ENCODE results near the gene TRHDE.

DNA sequence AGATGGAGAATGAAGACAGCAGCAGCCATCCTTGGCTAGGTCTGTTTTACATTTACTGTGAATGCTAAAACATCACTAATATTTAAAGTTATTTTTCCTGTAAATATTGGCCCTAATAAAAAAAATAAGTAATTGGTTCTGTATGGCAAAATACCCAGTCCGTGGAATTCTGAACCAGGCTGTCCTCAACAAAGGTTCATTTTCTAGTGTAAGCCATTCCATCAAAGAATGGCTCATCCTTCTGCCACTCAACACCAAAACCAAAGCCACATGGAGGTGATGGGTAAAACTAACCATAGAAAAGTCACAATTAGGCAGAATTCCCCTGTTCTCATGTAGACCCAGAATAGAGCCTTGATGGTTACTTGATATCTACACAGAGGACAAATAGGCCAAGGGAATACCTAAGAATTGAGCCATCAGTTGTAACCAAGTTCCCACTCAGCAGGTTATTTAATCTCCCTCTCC lies 90.9 kb downstream of the LGR5 start:
- RRBS, result no CpG with 5 or more reads among the region's 1 CpG

DNA sequence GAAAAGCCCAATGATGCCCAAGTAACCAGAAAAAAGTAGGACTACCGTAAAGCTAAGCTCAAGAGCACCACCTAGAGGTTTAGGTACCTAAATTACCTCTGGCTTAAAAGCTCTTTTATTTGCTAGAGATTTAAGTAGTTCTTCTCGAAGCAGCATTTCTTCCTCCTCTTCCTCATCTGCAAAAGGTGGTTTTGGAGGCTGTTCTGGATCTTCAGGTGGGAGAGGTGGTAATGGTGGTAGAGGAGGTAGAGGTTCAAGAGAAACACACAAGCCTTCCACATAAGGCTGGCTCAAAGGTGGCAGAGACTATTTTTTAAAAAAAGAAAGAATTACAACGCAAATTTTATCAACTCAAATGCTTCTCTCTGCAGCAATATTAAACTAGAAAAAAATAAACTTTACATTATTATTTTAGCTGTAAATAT lies 26.9 kb downstream of the ZFC3H1 start:
- RRBS, result no CpG with 5 or more reads among the region's 3 CpGs

DNA sequence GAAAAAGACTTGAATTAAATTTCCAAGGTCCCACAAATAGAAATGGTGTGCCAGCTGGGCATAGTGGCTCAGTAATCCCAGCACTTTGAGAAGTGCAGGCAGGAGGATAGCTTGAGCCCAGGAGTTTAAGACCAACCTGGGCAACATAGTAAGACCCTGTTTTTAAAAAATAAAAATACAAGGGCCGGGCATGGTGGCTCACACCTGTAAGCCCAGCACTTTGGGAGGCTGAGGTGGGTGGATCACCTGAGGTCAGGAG lies 6.5 kb downstream of the RAB21 start:
- RRBS, result no CpG with 5 or more reads among the region's 1 CpG

- RRBS, result no CpG with 5 or more reads among the region's 4 CpGs
Measured at GRCh38 chr12:71770830-71771369, 16.2 kb downstream of the RAB21 start.

DNA sequence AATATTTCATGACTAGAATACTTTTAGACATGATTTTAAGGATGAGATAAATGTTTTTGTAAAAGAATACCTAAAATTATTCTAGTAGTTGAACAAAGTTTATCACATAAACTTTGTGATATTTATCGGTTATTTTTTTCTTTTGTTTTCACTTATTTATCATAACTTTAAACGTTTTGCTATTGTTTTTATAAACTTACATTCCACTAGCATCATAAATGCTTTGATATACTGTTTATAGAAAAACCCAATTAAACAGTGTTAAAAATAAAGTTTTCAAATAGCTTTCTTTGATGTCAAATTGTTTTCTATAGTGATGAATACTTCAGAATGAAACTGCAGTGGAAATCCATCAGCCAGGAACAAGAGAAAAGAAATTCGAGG lies 41.1 kb upstream of the TPH2 start:
- RRBS, result no CpG with 5 or more reads among the region's 3 CpGs

DNA sequence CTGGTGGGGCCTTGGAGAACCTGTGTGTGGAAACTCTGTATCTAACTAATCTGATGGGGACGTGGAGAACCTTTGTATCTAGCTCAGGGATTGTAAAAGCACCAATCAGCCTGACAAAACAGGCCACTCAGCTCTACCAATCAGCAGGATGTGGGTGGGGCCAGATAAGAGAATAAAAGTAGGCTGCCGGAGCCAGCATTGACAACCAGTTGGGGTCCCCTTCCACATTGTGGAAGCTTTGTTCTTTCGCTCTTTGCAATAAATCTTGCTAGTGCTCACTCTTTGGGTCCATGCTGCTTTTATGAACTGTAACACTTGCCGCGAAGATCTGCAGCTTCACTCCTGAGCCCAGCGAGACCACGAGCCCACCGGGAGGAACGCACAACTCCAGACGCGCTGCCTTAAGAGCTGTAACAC lies 86.3 kb upstream of the TRHDE start:
- RRBS, result no CpG with 5 or more reads among the region's 11 CpGs

- RRBS, result no CpG with 5 or more reads among the region's 36 CpGs
Measured at GRCh38 chr12:72271149-72272000, 795 bp upstream of the TRHDE start.

- RRBS, result 2% methylated on average over 37 of the region's 86 CpGs
Measured at GRCh38 chr12:72272001-72272947, at the start of gene TRHDE. TSS of gene TRHDE (plus strand) at chr12:72272370.

GRCh38 chr12:73341560-73341812 lies 1069.3 kb downstream of the TRHDE start:
- RRBS, result no CpG with 5 or more reads among the region's 3 CpGs

- RRBS, result no CpG with 5 or more reads among the region's 1 CpG
Measured at GRCh38 chr12:74280935-74281371, 256.7 kb upstream of the ATXN7L3B start.

DNA sequence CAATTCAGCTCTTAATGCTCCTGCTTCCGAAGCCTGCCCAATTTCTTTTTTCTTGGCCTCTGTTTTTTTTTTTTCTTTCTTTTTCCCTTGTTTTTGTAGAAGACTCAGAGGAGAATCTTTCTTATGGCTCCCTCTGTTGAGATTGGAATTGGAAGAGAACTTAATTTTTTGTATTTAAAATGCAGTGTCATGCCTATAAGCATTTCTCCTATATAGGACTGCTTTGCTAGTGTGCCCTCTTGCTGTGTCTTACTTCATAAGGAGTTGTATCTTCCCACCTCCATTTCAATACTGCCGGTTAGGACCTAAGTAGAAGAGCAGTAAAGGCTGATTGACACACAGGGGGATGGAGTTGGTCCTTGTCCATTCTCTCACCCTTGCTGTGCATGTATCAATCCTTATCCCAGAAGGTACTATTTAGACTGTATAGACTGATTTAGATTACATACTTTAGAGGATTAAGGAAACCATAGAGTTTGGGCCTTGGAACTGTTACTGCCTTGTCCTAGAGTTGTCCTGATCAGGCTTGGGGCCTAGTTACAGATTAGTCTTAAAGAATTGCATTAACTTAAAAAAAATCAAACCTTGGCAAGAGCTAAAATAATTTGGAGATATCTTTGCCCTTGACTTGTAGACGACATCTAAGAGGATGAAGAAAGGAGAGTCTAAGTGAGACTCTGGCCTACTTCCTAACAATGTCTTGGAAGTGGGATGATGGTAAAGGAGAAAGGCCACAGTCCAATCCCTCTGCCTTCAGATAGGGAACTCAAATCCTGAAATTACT lies 2.6 kb downstream of the ATXN7L3B start:
- RRBS, result no CpG with 5 or more reads among the region's 3 CpGs

GRCh38 chr12:74985457-74986021 lies 224.1 kb downstream of the KCNC2 start:
- RRBS, result no CpG with 5 or more reads among the region's 9 CpGs

DNA sequence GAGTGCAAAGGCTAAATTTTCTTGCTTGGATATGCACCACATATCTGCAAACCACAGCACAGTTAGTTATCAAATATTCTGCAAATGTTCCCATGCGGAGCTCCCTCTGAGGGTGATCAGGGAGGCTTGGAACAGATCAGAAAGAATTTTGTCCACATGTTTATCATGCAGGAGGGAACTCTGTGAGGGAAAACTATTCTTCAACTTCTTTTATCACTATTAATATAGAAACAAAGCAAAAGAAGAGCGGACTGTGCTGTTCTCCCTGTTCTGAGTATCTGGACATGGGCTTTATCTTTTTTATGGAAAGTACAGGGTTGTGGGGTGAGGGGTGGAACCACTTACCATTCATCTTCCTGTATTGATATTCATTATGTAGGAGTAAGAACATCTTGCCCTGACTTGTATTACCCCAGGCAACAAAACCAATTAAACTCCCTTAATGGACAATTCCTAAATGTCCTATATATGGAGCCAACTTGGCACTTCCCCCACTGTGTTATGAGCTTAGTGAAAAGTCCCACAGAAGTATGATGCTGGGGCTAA lies 139.8 kb upstream of the KRR1 start:
- RRBS, result no CpG with 5 or more reads among the region's 2 CpGs

DNA sequence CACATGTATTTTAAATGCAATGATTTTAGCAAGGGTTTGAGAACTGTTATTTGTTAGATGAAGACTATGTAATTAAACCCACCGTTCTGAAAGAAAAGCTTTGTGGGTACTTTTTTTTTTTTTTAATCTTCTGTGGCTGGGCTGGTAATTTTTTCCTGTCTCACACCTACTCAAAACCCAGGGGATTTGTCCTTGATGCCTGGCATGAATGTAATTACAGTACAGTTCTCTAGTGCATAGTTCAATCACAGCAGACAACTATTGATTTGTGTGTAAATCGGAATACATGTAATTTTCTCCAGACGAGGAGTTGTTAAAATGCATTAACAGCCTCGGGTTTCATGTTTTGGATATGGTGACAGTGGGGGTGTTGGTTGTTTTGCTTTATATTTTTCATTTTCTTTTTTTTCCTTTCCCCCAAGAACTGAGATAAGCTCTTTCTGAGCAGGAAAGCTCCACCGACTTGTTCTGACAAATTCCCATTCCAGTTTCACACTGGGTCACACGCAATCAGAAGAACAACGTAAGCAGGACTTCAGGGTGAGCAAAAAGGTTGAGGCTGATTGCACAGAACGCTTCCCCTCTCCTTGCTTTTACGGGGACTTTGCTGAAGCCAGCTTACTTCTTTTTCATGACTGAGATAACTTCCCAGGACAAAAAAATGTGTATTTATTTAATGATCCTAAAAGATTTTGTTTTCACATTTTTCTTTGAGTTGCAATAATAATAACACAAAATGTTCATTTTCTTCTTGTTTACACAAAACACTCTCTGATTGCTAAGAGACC lies 206.3 kb downstream of the NAP1L1 start:
- RRBS, result no CpG with 5 or more reads among the region's 9 CpGs

DNA sequence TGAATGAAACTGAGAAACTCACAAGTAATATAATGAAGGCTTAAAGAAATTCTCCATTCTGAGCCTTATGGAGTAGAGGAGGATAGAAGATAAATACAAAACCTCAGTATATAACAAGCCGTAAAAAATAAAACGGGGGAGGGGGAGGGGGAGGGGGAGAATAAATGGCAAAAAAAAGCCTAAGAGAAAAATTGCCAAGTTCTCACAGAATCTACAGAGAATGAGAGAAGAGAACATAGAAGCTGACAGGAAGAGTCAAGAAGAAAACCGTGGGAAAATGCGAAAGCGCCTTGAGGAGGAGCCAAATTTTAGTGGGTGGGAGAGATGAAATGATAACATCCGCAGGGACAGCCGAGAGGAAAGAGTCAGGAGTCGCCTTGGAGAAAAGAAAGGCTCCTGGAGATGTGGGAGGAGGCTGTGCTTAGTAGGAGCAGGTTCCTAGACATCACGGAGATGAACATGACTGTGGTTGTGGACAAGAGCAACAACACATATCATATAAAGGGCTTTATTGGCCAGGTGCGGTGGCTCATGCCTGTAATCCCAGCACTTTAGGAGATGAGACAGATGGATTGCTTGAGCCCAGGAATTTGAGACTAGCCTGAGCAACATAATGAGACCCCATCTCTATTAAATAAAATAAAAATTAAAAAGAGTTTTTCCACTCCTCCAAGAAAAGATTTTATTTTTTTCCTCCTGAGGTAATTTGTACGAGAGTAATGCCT lies 102.3 kb downstream of the NAP1L1 start:
- RRBS, result no CpG with 5 or more reads among the region's 11 CpGs

DNA sequence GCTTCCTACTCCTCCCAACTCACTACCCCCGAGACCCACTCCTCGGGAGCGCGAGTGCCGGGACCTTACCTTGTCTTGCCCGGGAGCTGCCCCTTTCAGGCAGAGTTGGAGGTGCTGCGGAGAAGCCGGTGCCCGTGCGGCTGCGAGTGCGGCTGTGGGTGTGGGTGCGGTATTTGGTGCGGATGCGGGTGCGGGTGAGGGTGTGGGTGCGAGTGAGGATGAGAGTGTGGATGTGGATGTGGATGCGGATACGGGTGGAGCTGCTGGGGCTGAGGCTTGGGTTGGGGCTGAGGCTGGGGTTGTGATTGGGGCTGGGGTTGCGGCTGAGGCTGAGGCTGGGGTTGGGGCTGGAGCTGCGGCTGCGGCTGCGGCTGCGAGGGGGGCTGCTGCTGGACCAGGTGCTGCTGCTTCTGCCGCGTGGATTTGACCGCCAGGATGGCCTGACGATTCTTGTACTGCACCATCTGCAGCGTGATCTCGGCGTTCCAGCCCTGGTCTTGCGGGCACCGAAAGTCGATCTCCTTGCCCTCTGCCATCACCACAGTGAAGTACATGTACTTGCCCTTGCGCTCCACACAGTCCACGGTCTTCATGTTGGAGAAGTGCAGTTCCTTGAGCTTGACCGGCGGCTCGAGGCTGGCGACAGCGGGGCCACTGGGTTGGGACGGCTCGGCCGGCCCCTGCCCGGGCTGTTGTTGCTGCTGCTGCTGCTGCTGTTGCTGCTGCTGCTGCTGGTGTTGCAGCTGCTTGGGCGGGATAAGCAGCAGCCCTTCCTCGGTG lies 53.9 kb downstream of the NAP1L1 start:
- RRBS, result 4% methylated on average over 9 of the region's 47 CpGs

- RRBS, result no CpG with 5 or more reads among the region's 6 CpGs
Measured at GRCh38 chr12:76040523-76041351, 43.7 kb downstream of the NAP1L1 start.

- RRBS, result no CpG with 5 or more reads among the region's 3 CpGs
Measured at GRCh38 chr12:76052857-76053637, 31.4 kb downstream of the NAP1L1 start.

DNA sequence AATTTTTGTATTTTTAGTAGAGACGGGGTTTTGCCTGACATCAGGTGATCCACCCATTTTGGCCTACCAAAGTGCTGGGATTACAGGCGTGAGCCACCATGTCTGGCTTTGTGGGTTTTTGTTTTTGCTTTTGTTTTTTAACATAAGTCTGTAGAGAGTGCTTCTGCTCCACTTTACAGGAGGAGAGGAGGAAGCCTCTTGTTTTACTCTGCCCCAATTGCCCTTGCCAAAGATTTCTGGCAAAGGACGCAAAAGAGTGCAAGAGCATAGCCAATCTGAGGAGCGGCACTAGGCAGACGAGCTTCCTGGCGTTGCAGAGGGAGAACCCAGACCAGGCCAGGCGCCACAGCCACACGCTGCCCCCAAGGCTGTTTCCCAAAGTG lies 96.3 kb downstream of the BBS10 start:
- RRBS, result no CpG with 5 or more reads among the region's 8 CpGs

All from non-pigmented ciliary epithelial cell (primary cell).